Mesenchymal stem cell of Wharton's jelly (primary cell): ENCODE measurements around the genes UNCX and MICALL2.

DNA sequence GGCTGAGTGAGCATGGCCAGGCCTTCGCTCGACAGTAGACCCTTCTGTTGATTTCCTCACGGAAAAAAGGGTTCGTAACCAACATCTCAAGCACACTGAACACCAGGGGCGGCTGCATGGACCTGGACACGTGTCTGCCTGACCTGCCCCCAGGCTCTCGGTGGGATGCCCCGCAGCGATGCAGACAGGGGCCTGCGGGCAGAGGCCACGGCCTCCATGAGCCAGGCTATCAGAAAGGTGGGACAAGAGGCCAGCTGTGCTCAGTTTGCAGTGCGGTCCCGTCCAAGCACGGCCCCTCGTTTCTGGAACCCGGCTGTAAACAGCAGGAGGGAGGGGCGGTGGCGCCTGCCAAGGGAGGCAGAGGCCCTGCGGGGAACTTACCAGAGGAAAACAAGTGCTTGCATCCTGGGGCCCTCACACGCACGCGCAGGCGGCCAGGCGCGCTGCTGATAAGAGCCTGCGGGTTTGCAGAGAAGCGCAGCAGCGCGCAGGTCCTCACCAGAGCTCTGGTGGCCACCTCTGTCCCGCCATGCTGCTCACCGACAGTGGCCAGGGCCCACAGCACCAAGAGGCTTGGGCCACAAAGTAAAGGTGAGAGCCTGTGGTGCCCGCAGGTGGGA lies 10.7 kb downstream of the GPR146 start:
- CAGE, long polyA plus RNA = no peak

DNA sequence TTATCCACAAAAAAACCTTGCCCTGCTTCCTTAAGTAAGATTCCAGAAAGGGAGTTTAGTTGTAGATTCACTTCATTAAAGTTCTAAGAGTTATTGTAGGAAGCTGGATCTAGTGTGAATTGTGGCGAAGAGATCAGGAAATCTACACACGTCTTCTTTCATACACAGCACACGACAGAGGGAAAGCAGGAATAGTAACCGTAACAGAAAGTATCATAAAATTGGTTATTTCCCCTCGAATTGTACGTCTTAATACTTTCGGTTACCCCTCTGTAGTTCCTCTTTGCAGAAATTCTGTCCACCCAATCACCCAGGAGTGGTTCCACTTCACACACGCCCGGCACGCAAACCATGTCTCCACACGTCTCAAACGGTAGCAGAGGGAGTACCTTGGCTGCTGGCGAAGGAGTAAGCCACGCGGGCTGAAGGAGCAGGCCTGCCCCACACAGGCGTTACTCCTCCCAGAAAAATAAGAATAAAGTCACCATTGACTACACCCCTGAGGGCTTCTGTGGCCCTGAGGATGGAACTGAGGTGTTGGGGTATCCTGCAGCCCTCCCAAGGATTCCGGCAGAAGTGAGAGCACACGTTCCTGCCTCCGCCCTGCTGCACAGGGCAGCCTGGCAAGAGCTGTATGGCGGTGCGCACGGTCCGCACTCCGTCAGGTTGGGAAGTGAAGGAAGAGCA lies 17.9 kb downstream of the GPR146 start:
- CAGE, long polyA plus RNA = no peak

DNA sequence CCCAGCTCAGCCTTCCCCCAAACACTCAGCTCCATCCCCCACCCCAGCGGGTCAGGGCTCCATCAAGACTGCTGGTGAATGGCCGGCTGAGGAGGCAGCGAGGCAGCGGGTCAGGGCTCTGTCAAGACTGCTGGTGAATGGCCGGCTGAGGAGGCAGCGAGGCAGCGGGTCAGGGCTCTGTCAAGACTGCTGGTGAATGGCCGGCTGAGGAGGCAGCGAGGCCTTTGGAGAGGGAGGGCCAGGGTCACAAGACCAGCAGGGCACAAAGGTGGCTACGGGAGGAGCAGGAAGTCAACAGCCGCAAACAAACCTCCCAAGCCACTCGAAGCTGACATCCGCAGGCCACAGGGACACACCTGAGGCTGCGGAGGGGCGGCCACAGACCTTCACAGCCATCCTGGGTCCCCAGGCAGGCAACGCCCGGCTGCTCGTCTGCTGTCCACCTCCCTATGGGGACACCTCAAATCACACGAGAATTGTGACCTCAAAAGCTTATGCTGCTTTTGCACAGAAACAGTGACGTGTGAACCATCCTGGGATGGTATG lies 9.0 kb upstream of the GPER1 start:
- CAGE, long polyA plus RNA = no peak

GRCh38 chr7:1095511-1096375 lies 7.8 kb downstream of the GPER1 start:
- CAGE, long polyA plus RNA = no peak

DNA sequence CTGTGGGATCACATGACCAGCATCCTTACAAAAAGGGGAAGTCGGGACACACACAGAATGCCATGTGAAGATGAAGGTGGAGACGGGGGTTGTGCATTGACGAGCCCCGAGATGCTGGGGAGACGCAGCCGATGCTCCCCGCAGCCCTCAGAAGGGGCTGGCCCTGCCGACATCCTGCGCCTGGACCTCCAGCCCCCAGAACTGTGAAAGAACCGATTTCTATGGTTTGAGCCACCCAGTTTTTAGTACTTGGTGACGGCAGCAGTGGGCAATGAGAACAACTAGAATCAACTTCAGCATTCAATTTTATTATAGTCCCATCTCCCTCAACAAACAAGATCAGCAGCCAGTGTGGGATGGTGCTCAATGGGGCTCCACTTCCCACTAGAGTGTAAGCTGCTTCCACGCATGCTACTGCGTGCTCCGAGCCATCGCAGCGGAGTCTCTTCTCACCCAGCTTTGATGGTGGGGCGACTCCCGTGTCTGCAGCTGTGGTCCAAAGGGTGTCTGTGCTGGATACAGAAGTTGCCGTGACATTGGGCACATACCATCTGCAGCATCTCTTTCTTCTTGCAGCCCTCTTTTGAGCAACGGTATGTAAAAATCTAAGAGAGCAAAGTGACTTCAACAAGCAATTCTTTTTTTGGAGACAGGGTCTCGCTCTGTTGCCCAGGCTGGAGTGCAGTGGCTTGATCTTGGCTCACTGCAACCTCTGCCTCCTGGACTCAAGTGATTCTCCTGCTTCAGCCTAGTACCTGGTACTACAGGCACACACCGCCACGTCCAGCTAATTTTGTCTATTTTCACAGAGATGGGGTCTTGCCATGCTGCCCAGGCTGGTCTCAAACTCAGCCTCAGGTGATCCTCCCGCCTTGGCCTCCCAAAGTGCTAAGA lies 7.1 kb downstream of the ZFAND2A start:
- CAGE, long polyA plus RNA = no peak

GRCh38 chr7:1169606-1170296 lies 9.8 kb upstream of the ZFAND2A start:
- CAGE, long polyA plus RNA = no peak

DNA sequence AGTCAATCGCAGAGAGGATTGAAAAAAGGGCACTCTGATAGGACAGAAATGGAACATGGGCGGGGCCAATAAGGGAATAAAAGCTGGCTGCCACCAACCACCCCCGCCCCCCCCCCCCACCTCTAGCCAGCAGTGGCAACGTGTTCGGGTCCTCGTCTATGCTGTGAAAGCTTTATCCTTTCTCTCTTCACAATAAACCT lies 11.7 kb upstream of the ZFAND2A start:
- CAGE, long polyA plus RNA = no peak

GRCh38 chr7:1232613-1233006 lies at the start of gene UNCX:
TSS of gene UNCX (plus strand) at chr7:1232872.
- CAGE, long polyA plus RNA = no peak

DNA sequence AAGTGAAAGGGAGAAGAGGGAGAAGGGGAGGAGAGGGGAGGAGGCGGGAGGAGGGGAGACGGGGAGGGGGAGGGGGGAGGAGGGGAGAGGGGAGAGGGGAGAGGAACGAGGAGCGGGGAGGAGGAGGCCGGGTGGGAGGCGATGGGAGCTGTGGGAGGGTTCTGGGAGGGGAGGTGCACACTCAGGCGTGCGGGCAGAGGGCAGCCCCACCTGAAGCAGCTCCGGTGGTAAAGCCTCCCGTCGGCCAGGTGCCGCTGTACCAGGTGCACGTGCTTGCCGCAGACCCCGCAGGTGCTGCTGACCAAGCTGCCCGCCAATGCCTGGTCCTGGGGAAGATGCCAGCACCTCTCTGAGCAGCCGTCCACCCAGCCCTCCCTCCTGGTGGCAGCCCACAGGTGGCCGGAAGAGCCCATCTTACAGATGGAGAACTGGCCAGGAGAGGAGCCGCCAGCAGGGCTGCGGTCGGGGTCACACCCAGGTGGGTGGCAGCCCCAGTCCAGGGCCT lies 12.7 kb downstream of the MICALL2 start:
- CAGE, long polyA plus RNA = no peak

GRCh38 chr7:1447446-1448494 lies 11.5 kb downstream of the MICALL2 start:
- CAGE, long polyA plus RNA = no peak

- CAGE, long polyA plus RNA = no peak
Measured at GRCh38 chr7:1459068-1460215, at the start of gene MICALL2. TSS of gene MICALL2 (minus strand) at chr7:1459470.

DNA sequence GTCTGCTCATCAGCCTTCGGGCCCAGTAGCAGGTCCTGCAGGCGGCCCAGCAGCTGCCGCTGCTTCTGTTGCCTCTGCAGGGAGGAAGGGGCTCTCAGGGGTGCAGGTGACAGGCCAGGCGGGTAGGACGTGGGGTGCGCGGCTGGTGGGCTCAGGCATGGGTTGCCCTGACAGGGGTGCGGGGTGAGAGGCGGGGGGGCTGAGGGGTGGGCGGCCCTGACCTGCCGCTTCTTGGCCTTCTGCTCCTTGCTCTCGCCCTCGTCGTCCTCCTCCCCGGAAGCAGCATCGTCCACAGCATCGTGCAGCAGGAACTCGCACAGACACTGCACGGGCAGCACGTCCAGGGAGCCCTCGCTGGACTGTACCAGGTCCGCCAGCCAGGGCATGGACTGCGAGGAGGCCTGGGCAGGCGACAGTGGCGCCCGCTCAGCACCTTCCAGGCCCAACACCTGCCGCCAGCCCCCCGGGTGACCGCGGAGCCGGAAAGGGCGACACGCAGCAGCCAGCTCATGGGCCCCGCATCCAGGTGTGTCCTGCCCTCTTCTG lies 17.4 kb downstream of the INTS1 start:
- CAGE, long polyA plus RNA = no peak

DNA sequence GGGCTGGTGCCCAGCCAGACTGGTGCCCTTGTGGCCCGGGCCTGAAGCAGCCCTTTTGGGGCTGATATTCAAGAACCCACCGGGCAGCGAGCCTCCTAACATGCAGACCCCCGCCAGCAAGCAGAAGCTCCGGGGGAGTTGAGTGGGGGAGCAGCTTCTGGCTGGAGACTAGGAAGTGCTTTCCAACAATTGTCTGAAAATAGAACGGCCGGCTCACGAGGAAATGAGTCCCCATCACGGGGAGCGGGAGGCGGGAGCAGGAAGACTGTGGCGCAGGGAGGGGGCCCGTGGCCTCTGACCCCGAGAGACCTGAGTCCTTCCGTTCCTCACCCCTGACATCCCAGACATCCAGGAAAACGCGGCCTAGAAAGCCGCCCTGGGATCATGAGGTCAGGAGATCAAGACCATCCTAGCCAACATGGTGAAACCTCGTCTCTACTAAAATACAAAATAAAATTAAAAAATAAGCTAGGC lies 9.6 kb upstream of the INTS1 start:
- CAGE, long polyA plus RNA = no peak

- CAGE, long polyA plus RNA = no peak
Measured at GRCh38 chr7:1533031-1533600, 2.6 kb downstream of the MAFK start.

- CAGE, long polyA plus RNA = no peak
Measured at GRCh38 chr7:1545415-1546275, 10.4 kb downstream of the TMEM184A start.

DNA sequence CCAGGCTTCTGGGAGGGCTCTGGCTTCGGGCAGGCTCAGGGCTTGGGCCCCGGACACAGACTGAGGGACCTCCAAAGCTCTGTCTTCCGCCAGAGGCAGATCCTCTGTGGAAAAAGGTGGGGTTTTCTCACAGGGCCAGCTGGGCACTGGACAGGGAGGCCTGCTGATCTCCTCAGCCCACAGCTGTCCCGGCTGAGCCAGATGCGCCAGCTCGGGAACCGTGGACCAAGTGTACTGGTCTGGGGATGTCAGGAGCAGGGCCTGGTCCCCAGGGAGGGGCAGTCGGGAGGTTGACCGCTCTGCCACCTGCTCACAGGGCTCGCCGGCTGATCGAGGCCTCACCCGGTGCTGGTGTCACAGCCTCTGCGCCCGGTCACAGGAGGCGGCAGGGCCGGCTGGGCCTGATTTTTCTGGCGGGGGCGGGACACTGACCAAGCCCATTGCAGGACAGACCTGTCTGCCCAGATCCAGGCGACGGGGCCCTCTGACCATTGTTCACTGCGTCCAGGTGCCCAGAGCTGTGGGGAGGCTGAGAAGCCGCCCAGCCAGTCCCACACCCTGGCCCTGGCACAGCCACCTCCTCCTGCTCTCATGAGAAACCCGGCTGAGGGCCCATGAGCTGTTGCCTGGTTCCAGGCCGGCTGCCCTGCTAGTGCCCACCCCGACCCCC lies 2.9 kb upstream of the TMEM184A start:
- CAGE, long polyA plus RNA = no peak

GRCh38 chr7:1560119-1561021 lies 4.4 kb upstream of the TMEM184A start:
- CAGE, long polyA plus RNA = no peak

DNA sequence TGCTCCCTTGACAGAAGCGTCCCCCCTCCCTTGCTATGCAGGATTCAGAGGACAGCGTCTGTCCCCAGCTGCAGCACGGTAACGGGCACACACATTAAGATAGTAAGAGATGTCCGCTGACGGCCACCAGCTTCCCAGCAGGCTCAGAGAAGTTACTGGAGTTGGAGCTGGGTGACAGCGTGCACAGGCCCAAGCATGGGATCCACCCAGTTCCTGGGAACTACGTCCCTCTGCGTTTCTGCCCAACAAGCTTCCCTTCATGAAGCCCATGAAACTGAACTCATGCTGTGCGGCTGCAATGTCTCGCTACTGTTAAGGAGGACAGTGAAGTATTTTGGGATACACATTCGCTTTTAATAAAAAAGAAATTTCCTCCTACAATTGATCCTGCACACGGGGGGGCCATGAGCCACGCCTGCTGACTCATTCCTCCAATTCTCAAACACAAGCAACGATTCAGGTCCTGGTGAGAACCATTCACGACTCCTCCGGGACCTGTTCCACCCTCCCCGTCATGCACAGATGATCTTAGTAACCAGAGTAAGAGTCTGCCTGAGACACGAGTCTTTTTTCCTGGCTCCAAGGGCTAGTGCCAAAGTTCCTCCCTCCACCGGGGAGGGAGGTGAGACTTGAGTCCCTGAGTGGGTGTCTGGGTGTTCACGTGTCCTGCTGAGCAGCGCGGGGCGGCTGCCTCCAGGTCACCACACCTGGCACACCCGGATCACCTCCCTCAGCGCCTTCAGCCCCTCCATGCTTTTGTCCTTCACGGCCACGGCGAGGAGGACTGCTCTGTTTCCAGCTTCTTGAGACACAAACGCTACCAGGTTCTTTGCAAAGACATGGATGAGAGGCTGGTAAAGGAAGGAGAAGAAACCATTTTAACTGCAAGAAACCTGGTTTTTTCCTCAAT lies 2.6 kb downstream of the PSMG3 start:
- CAGE, long polyA plus RNA = no peak

DNA sequence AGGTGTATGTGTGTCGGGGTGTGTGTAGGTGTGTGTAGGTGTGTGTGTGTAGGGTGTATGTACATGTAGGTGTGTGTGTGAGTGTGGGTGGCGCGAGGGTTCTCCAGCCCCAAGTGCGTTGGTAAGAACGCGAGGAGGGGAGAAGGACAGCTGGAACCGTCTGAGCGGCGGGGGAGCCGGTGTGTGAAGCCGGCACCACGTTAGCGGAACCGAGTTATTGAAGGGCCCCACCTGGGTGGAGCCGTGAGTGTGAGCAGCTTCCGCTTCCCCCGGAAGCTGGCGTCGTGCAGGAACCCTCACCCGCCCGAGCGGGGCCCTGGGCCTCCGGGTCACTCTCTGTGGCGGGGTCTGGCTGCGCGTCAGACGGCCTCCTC lies 49.5 kb upstream of the PSMG3 start:
- CAGE, long polyA plus RNA = no peak

DNA sequence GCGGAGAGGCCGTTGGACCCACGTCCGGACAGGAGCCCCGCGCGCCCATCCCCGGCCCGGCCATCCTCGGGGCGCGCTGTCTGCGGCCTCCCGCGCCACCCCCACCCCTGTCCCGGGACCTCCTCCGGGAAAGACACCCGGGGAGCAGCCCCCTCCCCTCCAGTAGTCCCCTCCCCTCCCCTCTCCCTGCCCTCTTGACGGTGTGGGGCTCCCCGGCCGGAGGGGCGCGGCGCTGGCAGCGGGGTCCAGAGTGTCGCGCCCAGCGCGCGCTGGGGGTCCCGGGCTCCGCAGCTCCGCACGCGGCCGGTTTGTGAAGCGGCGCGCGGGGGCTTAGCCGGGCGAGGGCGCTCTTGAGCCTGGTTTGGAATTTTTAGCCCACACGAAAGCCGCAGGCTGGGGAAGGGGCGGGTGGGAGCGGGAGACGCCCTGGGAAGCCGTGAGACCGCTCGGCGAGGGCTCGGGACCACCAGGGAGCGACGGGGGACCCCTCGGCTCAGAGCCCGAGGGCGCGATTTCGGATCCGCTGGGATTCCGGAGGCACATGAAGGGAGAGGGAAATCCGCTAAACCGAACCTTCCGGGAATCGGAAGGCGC lies 5.5 kb upstream of the ELFN1 start:
- CAGE, long polyA plus RNA = no peak